Measurements from ENCODE around the gene SIK2.

DNA sequence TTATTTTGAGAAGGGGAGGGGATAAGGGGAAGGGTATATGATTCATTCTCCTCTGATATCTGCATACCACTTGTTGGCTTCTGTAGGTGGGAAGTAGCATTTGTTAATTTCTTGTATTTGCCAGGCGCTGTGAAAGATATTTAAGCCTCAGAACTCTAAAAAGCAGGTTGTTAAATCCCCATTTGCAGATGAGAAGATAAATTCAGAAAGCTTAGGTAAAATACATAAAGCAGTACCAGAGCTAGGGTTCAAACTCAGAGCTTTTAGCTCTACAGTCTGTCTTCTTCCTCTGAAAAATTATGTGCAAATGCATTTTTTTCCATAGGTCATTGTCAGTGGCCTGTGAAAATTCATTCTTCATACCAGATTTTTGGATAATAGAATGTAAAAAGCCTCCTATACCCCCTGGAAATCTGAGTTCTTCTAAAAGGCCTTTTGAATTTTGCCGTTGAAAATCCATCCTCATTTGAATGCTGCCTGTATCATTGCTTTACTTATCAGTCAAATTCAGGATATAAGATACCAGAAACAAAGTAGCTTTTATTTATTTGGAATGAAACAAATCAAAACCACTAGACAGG is 221.3 kb downstream of the DDX10 start:
- RRBS = no CpG with 5 or more reads among the region's 2 CpGs

DNA sequence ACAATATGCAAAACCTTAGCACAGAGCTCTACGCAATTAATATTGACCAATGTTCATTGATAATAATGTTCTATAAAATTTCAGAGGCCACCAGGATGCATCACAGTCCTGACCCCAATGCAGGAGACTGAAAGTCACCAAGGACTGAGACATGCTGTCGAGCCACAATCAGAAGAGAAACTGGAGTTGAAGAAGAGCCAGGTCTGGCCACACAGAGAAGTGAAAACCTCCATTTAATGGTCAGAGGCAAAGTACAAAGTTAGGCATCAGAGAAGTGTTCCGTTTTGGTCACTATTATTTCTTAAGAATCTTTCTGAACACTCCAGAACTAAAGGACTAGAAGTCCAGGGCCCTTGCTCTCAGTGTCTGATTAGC is 120.8 kb upstream of the ZC3H12C start:
- RRBS = no CpG with 5 or more reads among the region's 3 CpGs

DNA sequence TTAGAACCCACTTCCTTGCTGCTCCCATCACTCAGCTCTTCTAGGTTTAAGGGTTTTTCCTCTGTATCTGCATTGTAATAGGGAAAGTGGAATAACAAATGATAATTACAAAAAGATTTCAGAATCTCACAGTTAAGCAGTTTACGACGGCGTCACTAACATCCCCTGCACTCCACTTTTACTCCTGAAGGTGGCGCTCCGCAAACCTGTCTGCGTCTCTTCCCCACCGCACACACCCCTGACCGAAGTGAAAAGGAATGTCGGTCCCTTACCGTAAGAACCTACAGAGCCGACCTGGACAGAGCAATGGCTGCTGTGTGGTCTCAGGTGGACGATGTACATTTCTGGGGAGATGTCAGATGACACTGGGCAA is 80.9 kb downstream of the ZC3H12C start:
- RRBS = no CpG with 5 or more reads among the region's 12 CpGs

DNA sequence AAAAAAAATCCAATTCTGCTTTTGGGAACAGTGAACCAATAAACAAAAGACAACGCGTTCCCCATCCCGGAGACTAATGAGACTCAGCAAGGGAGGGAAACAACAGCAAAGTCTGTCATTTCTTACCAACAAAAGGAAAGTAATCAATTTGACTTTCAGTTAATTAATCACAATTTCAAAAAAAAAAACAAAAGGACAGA is 2.0 kb downstream of the RDX start:
- RRBS = no CpG with 5 or more reads among the region's 3 CpGs

DNA sequence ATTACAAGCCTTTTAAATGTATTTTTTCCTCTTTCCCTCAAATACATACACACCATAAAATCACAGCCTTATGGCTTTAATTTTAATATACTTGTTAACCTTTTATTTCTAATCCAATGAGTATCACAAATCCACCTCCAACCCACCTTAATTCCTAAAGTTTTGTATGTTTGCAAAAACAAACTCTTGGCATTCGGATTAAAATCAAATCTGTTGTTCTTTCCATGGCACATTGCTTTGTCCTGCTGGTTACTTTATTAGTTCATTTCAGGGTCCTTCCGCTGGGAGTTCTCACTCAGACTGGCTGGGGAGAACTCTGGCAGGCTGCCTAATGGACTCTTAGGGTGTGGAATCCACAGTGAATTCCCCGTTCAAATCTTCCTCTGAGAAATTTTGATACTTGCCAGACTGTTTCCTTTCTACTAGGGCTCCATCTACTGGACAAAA is 53.3 kb upstream of the FDX1 start:
- RRBS = no CpG with 5 or more reads among the region's 3 CpGs

DNA sequence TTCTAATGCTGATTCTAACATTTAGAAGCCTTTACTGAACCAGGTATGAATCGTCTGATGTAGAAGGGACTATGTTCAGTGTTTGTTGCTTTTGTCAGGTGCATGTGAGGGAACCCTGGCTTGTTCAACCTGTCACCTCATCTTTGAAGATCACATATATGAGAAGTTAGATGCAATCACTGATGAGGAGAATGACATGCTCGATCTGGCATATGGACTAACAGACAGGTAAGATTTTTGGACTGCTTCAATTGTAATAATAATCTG is 27.0 kb downstream of the FDX1 start:
- RRBS = no CpG with 5 or more reads among the region's 2 CpGs

DNA sequence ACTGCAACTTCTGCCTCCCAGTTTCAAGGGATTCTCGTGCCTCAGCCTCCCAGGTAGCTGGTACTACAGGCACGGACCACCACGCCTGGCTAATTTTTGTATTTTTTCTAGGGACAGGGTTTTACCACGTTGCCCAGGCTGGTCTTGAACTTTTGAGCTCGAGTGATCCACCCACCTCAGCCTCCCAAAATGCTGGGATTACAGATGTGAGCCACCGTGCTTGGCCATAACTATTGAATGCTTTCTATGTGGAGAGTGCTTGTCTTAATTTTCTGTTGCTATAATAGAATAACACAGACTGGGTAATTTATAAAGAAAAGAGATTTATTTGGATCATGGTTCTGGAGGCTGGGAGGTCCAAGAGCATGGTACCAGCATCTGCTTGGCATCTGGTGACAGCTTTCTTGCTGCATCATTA is 34.2 kb downstream of the FDX1 start:
- RRBS = no CpG with 5 or more reads among the region's 6 CpGs

- RRBS = no CpG with 5 or more reads among the region's 4 CpGs
Measured at GRCh38 chr11:110832957-110833290, 120.7 kb upstream of the ARHGAP20 start.

GRCh38 chr11:111177512-111177891 is 68.0 kb upstream of the POU2AF2 start:
- RRBS = no CpG with 5 or more reads among the region's 1 CpG

- RRBS = 4% methylated on average over 18 of the region's 50 CpGs
Measured at GRCh38 chr11:111299493-111300198, 1.3 kb downstream of the POU2AF3 start.

DNA sequence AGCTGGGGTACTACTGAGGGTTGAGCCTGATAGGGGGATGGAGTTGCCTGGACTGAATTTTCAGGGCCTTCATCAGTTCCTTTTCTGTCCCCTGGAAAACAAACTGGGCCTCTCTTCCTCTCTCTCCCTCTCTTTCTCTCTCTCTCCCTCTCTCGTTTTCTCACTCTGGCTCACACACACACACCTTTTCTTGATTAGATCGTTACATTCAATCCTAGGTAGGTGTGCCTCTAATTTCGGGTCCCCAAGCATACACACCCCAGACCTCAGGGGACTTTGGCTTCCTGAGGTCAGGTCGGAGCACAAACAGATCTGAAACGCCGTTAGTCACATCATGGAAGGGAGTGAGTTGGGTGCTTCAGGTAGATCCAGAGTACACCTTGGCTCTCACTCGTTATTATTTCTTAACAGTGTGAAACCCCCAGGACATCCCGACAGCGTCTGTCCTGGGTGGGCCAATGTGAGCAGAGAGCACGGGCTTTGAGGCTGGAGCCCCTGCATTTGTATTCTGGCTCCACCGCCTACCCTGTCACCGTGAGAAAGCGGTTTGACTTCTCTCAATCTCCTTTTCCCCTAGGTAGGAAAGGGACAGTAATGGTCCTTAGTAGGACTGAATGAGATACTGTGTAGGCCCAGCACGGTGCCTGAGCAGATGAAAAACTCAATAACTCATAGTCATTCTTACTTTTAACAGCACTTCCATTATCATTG is 37.3 kb upstream of the POU2AF1 start:
- RRBS = no CpG with 5 or more reads among the region's 14 CpGs

GRCh38 chr11:111602369-111602992 is at the start of gene SIK2:
Gene SIK2, plus strand, starts transcription at chr11:111602449.
- RRBS = 1% methylated on average over 25 of the region's 71 CpGs

- RRBS = no CpG with 5 or more reads among the region's 1 CpG
Measured at GRCh38 chr11:111745307-111745902, 20.8 kb downstream of the PPP2R1B start.

DNA sequence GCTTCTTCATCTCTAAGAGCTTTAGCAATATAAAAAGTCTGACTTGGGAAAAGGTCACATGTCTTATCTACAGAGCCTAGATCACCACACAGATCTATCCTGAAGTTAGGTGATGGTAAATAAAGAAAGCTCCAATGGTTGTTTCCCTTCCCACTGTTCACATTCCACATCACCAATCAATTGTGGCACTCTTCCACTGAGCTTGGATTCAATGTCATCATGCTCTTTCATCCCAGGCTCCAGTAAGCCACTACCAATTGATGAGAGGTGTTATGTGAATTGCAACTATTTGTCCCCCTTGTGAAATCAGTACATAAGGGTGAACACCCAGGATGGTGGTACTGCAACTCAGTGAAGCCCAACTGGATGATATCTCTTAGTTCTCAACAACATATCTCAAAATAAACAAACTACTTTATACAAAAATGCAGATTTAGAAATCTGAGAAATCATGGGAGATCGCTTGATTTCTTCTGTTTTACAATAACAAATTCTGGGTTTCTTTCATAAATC is 47.7 kb downstream of the ALG9 start:
- RRBS = no CpG with 5 or more reads among the region's 1 CpG

DNA sequence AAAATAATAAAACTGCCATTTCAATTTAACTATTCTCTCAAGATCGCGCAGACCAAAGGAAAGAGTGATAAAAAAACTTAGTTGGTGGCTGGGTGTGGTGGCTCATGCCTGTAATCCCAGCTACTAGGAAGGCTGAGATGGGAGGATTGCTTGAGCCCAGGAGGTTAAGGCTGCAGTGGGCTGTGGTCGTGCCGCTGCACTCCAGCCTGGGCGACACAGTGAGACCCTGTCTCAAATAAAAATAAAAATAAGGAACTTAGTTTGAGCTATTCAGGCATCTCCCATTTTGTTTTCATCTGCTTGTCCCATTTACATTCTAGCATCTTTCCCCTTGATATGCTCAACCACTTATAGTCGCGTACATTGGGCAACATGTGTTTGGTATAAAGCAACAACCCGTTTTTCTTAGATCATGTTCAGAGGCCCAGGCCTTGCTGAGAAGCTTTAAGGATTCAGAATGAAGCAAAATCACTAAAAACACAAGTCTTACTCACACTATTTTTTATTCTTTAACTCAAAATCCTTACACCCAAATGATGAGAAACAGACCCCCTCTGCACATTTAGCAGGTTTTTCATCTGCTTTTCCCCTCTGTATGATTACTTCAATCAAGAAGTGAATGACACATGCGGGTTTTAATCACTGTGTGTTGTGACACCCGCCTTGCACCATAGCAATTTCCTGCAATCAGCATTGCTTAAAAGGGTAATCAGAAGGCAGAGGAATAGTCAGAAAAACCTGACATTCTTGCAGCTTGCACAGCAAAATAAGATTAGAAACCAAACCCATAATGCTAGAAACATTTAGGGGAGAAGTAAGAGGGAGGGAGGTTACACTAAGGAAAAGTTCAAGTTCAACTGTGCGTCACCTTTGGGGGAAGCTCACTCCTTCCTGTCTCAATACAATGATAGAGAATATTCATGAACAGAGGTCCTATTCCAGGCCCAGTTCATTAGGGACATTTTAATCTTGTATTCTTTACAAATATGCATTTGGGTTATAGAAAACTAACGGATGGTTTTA is 26.0 kb downstream of the ALG9 start:
- RRBS = no CpG with 5 or more reads among the region's 12 CpGs

- RRBS = no CpG with 5 or more reads among the region's 4 CpGs
Measured at GRCh38 chr11:112151542-112152734, 12.0 kb downstream of the IL18 start.

DNA sequence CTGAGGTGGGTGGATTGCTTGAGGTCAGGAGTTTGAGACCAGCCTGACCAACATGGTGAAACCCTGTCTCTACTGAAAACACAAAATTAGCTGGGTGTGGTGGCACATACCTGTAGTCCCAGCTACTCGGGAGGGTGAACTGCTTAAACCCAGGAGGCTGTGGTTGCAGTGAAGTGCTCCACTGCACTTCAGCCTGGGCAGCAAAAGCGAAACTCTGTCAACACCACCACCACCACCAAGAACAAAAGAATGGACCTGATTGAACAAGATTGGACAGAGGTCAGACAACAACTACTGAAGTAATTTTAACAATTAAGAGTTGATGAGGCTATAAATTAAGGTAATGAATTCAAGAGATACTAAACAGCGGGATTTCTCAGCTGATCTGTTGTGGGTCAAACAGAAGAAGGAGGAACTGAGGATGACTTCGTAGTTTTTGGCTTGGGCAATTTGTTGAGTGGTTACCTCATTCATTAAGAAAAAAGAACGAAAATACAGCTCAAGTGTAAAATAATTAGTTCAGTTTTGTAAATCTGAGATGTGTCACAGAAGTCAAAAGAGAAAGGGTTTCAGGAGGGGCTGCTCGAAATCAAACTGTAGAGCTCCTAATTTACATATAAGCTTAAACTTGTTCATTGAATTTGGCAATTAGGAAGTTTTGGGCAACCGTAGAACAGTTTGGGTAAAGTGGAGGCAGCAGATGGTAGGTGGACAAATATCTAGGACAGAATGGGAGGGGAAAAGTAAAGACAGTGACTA is 4.6 kb downstream of the IL18 start:
- RRBS = no CpG with 5 or more reads among the region's 7 CpGs

DNA sequence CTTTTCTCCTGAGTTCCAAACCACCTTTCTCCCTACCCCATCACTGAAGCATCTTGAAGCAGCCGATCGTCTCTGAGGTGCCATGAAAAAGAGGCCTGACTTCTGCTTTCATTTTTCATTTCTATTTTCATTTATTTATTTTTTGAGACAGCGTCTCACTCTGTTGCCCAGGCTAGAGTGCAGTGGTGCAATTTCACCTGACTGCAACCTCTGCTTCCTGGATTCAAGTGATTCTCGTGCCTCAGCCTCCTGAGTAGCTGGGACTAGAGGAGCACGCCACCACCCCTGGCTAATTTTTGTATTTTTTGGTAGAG is 9.8 kb downstream of the PTS start:
- RRBS = no CpG with 5 or more reads among the region's 5 CpGs

DNA sequence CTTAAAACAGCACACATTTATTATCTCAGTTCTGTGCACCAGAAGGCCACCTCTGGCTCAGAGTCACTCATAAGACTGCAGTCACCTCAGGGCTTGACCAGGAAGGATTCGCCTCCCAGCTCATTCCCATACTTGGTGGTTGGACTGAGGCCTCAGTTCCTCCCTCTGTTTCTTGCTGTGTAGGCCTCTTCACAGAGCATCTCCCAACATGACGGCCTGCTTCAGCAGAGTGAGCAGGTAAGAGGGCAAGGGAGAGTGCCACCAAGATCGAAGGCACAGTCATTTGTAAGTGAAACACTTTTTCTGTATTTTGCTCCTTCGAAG is 11.0 kb downstream of the PTS start:
- RRBS = no CpG with 5 or more reads among the region's 4 CpGs

GRCh38 chr11:112266356-112266940 is 5.8 kb upstream of the PLET1 start:
- RRBS = no CpG with 5 or more reads among the region's 6 CpGs